Measurements from ENCODE around the gene TENT5C.

DNA sequence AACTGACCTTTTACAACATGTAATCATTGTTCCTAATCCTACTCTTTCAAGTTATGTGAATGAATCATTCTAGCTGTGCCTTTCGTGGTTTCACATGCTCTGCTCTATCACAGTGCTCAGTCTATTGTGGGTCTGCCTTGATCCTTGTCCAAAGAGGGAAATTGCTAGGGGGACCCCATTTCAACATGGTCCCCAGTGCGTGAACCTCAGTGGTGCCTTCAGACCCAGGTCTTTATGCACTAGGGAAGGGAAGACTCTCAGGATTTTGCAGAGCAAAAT lies 118.1 kb upstream of the ATP1A1 start:
- PRO-cap = no peak
- RRBS = no CpG with 5 or more reads among the region's 2 CpGs

DNA sequence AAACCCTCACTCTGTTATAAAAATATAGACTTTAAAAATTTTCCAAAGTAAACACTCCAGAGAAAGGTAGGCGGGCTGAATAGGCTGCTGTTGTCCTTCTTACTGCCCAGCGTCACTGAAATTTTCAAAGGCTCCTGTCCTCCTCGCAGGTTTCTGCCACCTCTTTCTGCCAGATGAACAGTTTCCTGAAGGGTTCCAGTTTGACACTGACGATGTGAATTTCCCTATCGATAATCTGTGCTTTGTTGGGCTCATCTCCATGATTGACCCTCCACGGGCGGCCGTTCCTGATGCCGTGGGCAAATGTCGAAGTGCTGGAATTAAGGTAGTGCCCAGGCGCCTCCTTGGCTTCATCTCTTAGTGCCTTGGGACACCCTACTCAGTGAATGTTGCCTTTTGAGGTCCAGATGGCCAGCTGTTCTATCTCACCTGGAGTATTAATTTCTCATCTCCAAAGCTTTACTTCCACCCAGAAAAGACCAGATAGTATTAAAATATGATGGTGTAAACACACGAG lies 22.0 kb downstream of the ATP1A1 start:
- PRO-cap = no peak
- RRBS = no CpG with 5 or more reads among the region's 12 CpGs

- PRO-cap = no peak
- RRBS = no CpG with 5 or more reads among the region's 2 CpGs
Observed at GRCh38 chr1:116509164-116509801, 61.5 kb downstream of the CD58 start.

DNA sequence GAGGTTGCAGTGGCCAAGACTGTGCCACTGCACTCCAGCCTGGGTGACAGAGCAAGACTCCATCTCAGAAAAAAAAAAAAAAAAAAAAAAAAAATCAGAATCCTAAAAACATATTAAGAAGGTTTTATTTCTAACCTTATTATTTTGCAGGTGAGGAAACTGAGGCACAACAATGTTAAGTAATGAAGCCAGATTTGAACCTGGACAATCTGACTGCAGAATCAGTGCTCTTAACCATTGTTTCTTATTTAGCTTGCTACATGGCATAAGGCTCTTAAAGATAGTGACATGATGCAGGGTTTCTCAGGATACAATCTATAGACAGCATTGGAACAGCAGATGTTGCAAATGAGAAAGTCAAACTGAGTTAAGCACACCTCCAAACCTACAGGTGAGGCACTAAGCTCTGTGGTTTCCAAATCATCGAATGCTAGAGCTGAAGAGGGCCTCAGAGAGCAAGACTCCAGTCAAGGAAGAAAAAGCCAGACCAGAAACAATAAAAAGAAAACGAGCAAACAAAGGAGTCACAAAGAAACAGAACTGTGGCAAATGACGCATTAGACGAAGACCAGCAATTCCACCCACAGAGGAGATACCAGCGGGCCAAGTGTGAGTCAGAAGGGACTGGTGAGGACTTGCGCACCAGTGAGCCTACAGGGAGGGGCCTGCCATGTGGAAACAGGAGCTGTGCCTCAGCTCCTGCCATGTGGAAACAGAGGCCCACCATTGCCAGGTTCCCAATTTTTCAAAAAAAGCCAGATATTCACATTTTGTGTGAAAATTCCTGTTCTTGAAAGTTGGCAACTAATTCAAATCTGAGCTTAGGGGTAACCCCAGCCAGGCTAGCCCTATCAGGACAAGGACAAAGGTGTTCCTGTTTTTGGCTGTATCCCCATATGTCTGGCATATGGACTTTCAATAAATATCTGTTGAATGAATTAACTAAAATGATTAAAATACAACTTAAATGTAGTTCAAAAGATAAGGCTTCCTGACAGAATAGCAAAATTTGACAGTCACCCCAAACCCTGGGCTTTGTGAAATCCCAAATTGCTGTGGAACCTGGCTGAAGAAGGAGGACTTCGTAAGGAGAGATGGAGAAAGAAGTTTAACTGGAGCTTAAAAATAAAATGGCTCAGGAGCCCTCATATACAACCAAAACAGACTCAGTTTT lies 14.3 kb downstream of the CD58 start:
- PRO-cap = no peak
- RRBS = no CpG with 5 or more reads among the region's 7 CpGs

- PRO-cap = no peak
- RRBS = no CpG with 5 or more reads among the region's 3 CpGs
Observed at GRCh38 chr1:116564729-116565675, 5.8 kb downstream of the CD58 start.

- PRO-cap = unidirectional peak, minus-strand start at chr1:116579665
- RRBS = 42% methylated on average over 2 of the region's 20 CpGs
Observed at GRCh38 chr1:116579413-116579902, 8.6 kb upstream of the CD58 start.

GRCh38 chr1:116767045-116767589 lies 12.9 kb downstream of the CD2 start:
- PRO-cap = no peak
- RRBS = no CpG with 5 or more reads among the region's 12 CpGs

DNA sequence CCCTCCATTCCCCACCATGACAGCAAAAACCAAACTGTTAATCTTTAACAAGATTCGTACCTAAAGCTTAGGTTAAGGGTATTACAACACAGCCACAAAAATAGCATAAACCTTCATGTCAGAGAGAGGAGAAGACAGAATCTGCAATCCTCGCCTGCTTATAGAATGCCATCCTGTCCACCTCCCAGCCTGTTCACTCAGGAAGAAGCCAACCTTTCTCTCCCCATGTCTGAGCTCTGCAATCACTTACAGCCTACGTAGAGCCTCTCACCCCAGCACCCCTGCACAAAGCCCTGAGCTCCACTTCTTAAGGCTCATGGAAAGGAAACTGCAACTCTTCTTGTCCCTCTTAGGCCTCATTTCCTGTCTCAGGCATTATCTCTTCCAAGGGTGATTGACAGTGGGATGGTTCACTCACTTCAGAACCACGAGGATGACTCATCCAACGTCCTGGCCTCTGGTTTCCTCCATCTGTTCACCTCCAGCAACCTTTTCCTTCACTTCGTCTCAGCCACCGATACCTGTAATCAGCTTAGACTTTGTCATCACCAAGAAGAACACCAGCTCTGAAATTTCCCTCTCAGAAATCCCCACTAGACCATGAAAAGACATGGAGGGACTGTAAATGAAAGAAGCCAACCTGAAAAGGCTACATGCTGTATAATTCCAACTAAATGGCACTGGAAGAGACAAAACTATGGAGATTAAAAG lies 72.9 kb downstream of the CD2 start:
- PRO-cap = no peak
- RRBS = no CpG with 5 or more reads among the region's 7 CpGs

- PRO-cap = no peak
- RRBS = no CpG with 5 or more reads among the region's 7 CpGs
Observed at GRCh38 chr1:116914570-116914945, 4.8 kb downstream of the PTGFRN start.

DNA sequence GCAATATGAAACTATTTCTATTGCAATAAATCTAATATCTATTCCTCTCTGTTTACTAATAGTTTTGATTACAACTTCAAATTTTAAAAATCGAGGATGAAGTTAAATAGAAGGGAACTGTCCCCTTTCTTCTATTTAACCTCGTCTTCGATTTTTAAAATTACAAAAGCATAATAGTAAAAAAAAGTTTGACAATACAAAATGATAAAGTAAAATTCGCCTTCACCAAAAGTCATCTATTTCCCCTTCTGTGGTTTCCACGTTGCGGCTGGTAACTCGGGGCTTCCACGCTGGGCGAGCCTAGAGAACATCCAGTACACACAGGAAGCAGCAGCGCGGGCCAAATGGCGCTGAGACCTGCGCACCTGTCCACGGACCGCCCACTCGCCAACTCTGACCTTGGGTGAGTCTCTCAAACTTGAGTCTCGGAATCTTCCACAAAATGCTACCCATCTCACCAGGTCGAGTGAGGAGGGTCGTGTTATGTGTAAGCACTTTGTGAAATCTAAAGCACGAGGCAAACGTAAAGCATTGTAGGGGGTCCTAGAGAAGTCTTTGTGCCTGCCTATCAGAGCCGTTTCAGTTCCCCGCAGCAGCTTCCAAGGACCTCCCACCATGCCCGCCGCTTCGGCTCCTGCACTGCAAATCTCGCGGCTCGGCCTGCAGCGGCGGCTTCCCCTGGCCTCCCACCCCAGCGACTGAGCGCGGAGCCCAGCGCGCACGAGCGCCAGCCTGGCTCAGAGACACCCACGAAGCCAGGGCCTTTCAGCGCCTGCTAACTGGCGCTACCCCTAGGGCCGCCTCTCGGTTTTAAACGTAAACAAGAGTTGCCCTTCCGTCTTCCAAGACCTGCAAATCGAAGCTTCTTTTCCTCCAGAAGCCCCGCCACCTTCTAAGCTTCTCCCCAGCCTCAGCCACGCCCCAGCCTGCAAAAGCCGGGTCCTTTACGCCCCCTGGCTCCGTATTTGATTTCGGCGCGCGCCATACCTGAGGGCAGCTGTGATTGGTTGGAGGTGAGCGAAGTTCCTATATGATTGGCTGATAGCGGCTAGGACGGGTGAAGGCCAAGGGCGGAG lies 641 bp upstream of the TTF2 start:
- PRO-cap = bidirectional peak, plus-strand start outside the sequence, minus-strand start at position 894 of the sequence
- RRBS = no CpG with 5 or more reads among the region's 59 CpGs

GRCh38 chr1:117544836-117545169 lies 61.0 kb upstream of the TENT5C start:
- PRO-cap = no peak
- RRBS = no CpG with 5 or more reads among the region's 3 CpGs

DNA sequence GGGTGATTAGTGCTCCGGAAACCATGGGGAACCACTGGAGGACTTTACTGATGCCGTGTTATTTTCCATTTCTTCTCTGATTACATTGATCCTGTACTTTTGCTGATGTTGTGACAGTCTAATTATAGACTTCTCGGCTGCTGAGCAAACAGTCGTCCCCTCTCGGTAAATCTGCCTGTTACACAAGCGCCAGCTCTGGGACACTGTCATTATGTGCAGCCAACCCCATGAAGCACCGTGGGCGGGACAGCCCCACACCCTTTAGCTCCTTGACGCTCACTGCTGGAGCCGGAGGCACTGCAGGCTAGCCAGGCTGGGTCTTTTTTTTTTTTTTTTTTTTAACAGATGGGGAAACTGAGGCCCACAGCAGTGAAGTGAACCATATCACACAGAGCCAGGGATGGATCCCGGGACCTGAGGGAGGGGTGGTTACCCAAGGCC lies 6.0 kb upstream of the TENT5C start:
- PRO-cap = no peak
- RRBS = 90% methylated on average over 2 of the region's 11 CpGs

DNA sequence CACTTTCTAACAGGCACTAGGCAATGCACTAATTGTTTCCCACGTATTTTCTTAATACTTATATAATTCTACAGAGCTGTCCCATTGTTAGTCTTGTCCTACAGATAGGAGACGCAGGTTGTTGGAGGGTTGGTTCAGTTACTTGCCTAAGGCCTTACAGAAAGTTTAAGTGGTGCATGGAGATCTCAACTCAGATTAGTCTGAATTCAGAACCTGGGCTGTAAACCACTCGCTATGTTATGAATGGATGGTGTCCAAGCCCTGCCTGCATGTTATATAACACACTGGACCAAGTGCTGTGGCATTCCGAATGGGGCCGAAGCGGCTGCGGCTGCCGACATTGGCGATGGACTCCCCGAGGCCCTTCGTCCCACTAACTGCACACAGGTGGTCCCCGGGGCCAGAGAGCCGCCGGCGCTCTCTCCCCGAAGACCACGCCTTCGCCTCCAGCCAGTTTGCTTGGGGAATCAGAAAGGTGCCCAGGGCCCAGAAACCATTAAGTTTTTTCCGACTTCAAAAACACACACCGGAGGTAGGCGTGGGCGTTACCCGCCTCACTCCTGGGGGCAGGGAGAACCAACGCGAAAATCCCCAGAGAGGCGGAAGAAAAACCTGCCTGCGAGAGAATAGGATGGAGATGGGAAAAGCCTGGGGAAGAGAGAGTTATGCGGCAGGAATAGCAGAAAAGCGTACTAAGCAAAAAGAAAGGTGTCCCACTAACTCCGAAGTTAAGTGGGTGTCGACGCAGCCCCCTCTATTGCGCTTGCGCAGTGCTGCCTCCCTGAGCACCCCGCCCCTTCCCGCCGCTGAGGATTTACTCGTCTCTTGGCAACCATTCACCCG lies 597 bp upstream of the TENT5C start:
- PRO-cap = unidirectional peak, plus-strand start at position 304 of the sequence; bidirectional peak, plus-strand start outside the sequence, minus-strand start at position 727 of the sequence
- RRBS = 1% methylated on average over 7 of the region's 39 CpGs

GRCh38 chr1:117605873-117606375 lies at the start of gene TENT5C:
TENT5C (plus strand) TSS chr1:117606048.
- PRO-cap = bidirectional peak, plus-strand start at chr1:117606053, minus-strand start at chr1:117605756
- RRBS = 3% methylated on average over 7 of the region's 43 CpGs

GRCh38 chr1:117612736-117613885 lies 7.3 kb downstream of the TENT5C start:
- PRO-cap = no peak
- RRBS = no CpG with 5 or more reads among the region's 10 CpGs

- PRO-cap = no peak
- RRBS = no CpG with 5 or more reads among the region's 4 CpGs
Observed at GRCh38 chr1:117641368-117641677, 35.5 kb downstream of the TENT5C start.

DNA sequence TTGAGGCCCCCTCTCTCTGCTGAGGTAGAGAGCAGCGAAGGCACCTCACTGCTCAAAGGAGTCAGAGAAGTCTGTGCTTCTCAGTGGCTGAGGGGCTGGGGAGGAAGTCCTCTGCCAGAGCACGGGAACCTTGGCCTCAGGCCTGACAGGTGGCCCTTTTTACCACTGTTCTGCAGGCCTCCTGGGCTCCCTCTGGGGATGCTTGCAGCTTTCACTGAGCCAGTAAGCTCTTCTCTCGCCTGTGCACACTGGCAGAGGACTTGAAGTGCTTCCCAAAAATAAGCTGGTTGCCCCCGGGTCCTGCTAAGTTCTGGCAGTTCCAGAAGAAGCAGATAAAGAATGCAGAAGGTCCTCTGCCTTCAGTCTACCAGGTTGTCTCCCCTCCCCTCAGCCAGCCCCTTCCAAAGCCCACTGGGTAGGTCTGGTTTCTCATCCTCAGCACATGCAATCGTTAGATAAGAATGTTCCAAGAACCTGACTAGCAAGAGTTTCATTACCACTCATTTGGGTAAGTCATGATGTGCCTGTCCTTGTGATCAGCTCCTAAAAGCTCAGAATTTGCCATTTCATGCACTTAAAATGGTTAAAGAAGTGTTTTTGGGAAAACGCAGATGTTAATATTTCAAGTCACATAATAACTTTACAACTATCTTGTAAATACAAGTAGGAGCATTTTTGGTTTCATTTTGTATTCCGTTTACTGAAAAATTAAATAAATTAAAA lies 53.9 kb downstream of the TENT5C start:
- PRO-cap = no peak
- RRBS = no CpG with 5 or more reads among the region's 7 CpGs

DNA sequence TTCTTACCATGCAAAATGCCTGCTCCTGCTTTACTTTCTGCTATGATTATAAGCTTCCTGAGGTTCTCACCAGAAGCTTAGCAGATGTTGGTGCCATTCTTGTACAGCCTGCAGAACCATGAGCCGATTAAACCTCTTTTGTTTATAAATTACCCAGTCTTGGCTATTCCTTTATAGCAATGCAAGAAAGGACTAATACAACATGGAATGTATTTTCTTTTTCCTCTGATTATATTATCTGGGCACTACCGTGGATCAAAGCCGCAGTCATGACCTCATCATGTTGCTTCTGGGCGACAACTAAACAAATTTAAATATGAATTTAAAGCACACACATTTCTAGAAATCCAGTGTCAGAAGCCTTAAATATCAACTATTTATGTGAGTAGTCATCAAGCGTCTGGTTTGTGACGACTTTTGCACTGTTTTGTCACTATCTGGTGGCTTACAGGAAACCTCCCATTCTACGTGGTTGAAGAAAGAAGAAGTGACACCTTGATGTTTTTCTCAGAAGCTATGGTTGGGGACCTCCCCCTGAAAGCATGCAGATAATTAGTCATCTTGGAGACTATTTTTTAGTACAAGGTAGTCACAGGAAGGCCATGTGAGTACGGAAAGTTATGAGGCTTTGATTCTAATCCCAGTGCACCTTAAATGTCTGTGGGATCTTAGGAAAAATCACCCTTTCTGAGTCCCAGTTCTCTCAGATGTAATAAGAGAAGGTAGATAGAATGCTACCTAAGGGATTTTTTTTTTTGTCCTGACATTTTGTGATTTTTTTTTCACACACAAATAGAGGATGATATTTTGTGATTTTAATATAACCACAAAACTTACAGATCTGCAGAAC lies 58.4 kb downstream of the TENT5C start:
- PRO-cap = no peak
- RRBS = no CpG with 5 or more reads among the region's 8 CpGs

GRCh38 chr1:117800188-117800387 lies 129.3 kb downstream of the GDAP2 start:
- PRO-cap = no peak
- RRBS = no CpG with 5 or more reads among the region's 2 CpGs

DNA sequence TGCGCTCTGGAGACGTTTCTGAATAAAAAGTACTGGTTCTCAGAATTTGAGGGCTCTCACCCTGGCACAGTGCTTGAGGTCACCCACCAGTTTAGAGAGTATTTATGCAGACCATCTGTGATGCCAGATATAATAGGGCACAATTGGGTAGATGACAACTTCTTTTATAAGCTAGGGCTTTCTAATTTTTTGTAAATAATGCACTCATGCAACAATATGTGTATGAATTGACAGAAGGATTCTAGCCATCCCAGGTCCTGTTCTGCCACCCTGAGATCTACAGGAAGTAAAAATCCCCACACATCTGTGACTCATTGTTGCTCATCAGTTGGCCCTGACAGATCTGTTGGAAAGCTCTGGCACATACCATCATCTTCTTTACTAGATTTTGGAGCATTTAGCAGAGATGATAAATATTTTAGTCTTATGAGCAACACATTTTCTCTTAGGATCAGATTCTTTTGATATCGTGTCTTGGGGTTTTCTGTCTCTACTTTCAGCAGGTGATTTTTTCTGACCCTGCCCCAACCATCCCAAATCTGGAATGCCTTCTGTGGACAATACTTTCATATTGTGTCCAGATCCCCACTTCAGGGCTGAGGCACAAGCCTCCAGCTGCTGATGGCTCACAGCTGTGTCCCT lies 103.0 kb downstream of the GDAP2 start:
- PRO-cap = no peak
- RRBS = no CpG with 5 or more reads among the region's 3 CpGs